ENCODE measurements around the gene IQSEC3.

DNA sequence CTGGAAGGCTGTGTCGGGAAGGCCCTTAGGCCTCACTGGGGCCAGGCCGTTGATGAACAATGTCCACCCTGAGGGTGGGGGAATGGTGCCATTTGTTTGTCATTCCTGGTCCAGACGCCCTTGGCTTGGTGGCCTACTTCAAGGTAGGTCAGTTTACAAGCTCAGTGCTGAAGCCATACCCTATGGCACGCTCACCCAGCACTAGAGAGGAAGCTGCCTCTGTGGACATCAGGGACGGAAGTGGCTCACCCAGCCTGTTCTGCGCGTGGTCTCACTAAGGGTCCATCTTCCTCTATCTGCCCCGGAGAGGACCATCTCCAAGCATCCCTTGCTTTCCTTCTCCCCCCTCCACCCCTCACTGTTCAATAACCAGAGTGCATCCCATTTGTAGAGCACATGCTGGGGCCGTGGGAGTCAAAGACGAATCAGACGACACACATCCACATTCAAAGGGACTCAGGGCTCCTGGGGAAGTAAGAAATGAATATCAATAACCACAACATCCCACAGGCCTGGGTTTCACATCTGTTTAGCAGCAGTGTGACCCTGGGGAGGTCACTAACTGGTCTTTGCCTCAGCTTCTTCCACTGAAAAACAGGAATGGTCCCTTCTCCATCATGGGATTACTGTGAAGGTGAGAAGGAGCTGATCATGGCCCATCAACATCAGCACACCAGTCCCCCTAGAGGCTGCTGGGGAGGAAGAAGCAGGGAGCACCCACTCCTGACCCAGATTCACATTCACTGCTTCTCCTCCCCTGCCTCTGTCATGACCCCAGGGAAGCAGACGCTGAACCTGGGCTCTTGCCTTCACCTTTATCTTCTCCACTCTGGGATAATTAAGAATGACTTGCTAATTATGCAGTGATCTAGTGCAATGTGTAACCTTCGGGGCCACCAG lies 44.7 kb upstream of the IQSEC3 start:
- PRO-cap, result no peak
- RAMPAGE, long total RNA, 4 experiments, result no peak in any of the 4 experiments

- PRO-cap, result no peak
- RAMPAGE, long total RNA, 4 experiments, result no peak in any of the 4 experiments
These were observed at the start of gene IQSEC3 for GRCh38 chr12:66358-67252. Gene IQSEC3 (plus strand): TSS chr12:66767.

- PRO-cap, result no peak
- RAMPAGE, long total RNA, 4 experiments, result no peak in any of the 4 experiments
These were observed 61.4 kb downstream of the IQSEC3 start for GRCh38 chr12:127816-128496.

DNA sequence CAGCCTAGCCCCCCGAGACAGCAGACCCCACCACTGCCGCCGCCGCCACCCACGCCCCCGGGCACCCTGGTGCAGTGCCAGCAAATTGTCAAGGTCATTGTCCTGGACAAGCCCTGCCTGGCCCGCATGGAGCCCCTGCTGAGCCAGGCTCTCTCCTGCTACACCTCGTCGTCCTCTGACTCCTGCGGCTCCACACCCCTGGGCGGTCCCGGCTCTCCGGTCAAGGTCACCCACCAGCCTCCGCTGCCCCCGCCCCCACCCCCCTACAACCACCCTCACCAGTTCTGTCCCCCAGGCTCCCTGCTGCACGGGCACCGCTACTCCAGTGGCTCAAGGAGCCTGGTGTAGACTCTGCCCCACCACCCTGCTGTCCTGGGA lies 39.3 kb downstream of the SLC6A12 start:
- PRO-cap, result no peak
- RAMPAGE, long total RNA, 4 experiments, result no peak in any of the 4 experiments

- PRO-cap, result no peak
- RAMPAGE, long total RNA, 4 experiments, result no peak in any of the 4 experiments
These were observed 23.7 kb upstream of the SLC6A13 start for GRCh38 chr12:286393-286771.

- PRO-cap, result no peak
- RAMPAGE, long total RNA, 4 experiments, result start-site peak on the minus strand in 1 of 4 experiments, at chr12:297049-297085 at its widest, 18 reads per replicate
These were observed 34.1 kb upstream of the SLC6A13 start for GRCh38 chr12:296779-297177.

- PRO-cap, result no peak
- RAMPAGE, long total RNA, 4 experiments, result no peak in any of the 4 experiments
These were observed 13.9 kb downstream of the B4GALNT3 start for GRCh38 chr12:473370-474395.

DNA sequence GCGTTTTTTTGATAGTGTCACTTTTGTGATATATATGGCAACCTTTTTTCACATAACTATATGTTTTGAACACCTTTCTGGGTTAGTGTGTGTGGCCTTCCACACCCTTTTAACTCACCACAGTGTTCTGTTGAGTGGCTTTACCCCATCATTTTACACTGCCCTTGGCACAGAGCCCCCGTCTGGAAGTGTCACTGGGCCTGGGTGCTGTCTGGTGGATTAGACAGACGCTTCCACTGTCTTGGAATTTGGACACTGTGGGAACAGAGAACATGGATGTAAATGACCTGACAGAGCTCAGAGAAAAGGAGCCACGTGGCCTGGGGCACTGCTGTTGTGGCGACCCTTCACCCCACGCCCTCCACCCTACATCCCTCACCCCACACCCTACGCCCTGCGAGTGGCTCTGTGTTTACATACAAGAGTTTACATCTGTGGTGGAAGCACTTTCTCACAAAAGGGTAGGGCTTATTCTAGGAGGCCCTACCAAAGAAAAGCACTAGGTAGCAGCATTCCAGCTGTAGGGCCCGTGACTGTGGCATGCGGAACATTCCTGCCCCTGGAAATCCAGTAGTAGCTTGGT lies 47.6 kb downstream of the B4GALNT3 start:
- PRO-cap, result no peak
- RAMPAGE, long total RNA, 4 experiments, result no peak in any of the 4 experiments

DNA sequence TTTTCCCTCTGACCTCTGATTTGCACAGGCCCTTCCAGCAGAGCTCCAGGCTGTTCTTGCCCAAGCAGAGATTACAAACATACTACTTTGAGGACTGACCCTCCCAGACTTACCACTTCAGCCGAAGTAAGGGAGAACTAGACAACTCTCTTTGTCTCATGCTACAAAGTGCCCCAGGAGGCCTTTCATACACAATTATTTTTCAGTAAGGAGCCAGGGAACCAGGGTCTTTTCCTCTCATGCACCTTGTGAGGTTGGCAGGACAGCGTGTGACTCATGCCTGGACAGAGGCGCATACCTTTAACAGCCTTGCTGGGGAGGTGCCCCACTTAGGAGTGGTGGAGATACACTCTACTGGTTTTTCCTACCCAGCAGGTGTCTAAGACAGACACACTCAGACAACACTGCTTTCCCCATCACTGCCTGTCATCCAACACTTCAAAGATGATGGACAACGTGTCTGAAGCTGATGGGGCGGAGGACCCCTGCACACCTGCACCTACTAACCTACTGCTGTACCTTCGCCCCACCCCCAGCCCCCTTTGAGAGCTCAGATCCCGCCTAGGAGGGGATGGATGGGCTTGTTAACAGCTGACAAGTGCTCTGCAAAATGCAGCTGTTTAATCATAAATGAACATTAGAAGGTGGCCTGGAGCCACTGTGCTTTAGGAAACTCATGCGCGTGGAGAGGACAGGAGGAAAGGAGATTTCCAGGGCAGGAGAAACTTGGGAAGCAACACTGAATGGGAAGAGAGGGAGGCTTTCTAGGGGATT lies 49.1 kb downstream of the B4GALNT3 start:
- PRO-cap, result no peak
- RAMPAGE, long total RNA, 4 experiments, result start-site peak on the plus strand in 1 of 4 experiments, centred at position 427 of the sequence, 5 reads per replicate

DNA sequence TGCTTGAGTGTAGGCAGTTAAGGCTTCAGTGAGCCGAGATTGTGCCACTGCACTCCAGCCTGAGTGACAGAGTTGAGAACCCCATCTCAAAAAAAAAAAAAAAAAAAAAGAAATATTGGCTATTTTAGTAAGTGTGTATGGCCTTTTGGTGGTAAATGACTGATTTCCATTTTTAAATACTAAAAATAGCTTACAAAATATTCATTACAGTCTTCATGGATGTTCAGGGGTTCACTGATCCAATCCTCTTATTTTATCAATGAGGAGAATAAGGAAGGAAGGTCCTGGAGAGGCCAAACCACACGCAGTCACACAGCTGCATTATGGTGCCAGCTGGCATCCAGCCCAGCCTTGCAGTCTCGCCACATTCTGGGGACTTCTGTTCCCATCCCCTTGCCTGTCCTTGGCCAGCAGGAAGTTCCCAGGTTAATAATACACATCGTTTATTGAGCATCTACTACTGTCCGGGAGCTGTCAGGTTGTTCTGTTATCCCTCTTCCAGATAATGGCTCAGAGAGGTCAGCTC lies 78.8 kb downstream of the B4GALNT3 start:
- PRO-cap, result no peak
- RAMPAGE, long total RNA, 4 experiments, result no peak in any of the 4 experiments

- PRO-cap, result no peak
- RAMPAGE, long total RNA, 4 experiments, result no peak in any of the 4 experiments
These were observed 100.1 kb downstream of the NINJ2 start for GRCh38 chr12:562802-563974.

GRCh38 chr12:611159-611487 lies 52.1 kb downstream of the NINJ2 start:
- PRO-cap, result no peak
- RAMPAGE, long total RNA, 4 experiments, result start-site peak on the minus strand in 1 of 4 experiments, at chr12:611373-611406 at its widest, 7 reads per replicate

DNA sequence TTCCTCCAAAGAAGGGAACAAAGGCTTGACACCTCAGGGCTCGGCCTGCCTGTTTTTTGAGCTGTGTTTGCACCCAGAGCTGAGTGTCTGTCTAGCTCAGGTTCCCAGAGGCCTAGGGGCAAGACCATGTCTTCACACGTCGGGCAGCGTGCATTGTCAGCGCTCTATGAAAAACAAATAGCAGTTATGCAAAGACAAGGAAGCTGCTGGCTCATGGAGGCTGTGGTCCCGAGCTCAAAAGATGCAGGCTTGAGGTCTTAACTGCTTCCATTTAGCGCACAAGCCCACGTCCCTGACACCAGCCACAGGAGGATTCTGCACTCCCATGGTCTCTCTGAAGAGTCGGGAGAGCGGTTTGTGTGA lies 48.6 kb downstream of the NINJ2 start:
- PRO-cap, result no peak
- RAMPAGE, long total RNA, 4 experiments, result no peak in any of the 4 experiments

GRCh38 chr12:617191-618143 lies 45.8 kb downstream of the NINJ2 start:
- PRO-cap, result unidirectional peak, minus-strand start at chr12:617610; unidirectional peak, minus-strand start at chr12:617724
- RAMPAGE, long total RNA, 4 experiments, result no peak in any of the 4 experiments

DNA sequence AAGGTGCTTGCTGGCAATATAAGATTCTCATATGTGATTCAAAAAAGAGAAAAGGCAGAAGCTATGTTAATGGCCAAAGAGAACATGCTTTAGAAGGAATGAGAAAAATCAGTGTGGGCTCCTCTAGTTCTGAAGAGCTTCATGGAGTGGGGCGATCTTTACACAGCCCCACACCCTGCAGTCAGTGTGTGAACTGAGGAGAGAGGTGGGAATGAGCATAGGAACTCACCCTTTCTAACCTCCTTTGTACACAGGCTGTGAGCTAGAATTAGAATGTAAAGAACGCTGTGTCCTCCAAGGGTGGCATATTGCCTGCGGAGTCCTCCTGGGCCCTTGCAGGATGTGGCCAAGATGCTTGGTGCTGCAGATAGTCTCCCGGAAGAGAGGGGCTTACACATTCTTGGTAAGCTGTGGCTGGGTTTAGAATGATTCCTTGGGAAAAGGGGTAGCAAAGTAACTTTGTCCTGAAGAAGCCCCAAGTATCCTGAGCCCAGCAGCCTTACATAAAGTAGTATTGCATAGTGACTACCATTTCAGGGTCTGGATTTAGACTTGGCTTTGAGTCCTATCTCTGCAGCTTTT lies 43.9 kb downstream of the NINJ2 start:
- PRO-cap, result no peak
- RAMPAGE, long total RNA, 4 experiments, result no peak in any of the 4 experiments

- PRO-cap, result no peak
- RAMPAGE, long total RNA, 4 experiments, result no peak in any of the 4 experiments
These were observed 87.4 kb downstream of the RAD52 start for GRCh38 chr12:862008-862563.

DNA sequence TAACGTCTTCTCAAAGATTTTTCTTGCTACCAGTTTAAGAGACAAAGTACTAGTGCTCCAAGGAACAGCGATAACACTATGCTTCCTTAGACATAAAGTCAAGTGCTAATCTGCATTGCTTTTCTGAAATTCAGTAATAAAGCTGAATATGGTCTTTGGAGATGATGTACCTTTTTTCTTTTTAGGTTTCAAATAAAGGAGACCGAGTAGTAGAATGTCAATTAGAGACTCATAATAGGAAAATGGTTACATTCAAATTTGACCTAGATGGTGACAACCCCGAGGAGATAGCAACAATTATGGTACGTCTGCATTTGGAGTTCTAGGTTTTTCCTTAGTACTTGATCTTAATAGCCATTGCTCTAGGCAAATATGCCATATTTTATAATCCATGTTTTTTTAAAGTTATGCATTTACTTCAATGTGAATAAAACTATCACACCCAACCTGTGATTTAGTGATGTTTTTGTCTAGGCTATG lies 66.7 kb downstream of the RAD52 start:
- PRO-cap, result no peak
- RAMPAGE, long total RNA, 4 experiments, result start-site peak on the plus strand in 2 of 4 experiments, centred at positions 243 to 270 of the sequence, 16 to 64 reads per replicate

GRCh38 chr12:907727-908242 lies 41.7 kb downstream of the RAD52 start:
- PRO-cap, result no peak
- RAMPAGE, long total RNA, 4 experiments, result no peak in any of the 4 experiments

DNA sequence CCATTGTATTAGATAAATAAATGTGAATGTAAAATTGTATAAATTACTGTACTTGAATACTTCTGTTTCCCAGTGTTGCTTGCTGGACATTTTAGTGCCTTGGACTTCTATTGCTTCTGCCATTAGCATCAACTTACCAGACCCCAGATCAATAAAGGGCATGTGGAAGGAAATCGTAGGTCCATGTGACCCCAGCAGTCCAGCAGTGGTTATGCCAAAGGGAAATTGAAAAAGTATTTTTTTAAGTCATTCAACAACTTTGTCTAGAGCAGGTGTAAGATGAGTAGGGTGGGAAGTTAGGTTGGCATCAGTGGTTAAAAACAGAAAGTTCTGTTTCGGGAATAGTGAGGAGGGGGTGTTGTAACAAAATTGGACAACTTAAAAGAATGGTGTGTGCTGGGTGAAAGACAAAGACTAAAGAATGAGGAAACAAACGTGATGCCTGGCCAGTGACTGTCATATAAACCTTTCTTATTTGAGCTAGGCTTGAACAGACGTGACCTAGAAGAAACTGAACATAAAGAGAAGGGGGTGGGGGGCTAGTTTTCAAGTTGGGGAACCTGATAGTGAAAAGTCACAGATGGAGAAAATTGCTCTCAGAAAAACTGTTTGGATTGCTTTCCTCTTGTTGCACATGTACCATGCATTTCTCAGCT lies 39.8 kb downstream of the RAD52 start:
- PRO-cap, result no peak
- RAMPAGE, long total RNA, 4 experiments, result no peak in any of the 4 experiments

GRCh38 chr12:915893-916890 lies 33.3 kb downstream of the RAD52 start:
- PRO-cap, result no peak
- RAMPAGE, long total RNA, 4 experiments, result no peak in any of the 4 experiments

All from Peyer's patch (tissue), 4 donors.